Sigmoid colon (tissue), 4 donors: ENCODE measurements around a stretch of chr5.

GRCh38 chr5:139454671-139455503, 7.7 kb downstream of the ECSCR start:
- PRO-cap, result no peak
- RAMPAGE, long total RNA, 4 experiments, result start-site peak on the minus strand in 1 of 4 experiments, at chr5:139454616-139455425 at its widest, 22 reads per replicate

- PRO-cap, result no peak
- RAMPAGE, long total RNA, 4 experiments, result no peak in any of the 4 experiments
Measured at GRCh38 chr5:139461200-139461579, 1.4 kb downstream of the ECSCR start.

DNA sequence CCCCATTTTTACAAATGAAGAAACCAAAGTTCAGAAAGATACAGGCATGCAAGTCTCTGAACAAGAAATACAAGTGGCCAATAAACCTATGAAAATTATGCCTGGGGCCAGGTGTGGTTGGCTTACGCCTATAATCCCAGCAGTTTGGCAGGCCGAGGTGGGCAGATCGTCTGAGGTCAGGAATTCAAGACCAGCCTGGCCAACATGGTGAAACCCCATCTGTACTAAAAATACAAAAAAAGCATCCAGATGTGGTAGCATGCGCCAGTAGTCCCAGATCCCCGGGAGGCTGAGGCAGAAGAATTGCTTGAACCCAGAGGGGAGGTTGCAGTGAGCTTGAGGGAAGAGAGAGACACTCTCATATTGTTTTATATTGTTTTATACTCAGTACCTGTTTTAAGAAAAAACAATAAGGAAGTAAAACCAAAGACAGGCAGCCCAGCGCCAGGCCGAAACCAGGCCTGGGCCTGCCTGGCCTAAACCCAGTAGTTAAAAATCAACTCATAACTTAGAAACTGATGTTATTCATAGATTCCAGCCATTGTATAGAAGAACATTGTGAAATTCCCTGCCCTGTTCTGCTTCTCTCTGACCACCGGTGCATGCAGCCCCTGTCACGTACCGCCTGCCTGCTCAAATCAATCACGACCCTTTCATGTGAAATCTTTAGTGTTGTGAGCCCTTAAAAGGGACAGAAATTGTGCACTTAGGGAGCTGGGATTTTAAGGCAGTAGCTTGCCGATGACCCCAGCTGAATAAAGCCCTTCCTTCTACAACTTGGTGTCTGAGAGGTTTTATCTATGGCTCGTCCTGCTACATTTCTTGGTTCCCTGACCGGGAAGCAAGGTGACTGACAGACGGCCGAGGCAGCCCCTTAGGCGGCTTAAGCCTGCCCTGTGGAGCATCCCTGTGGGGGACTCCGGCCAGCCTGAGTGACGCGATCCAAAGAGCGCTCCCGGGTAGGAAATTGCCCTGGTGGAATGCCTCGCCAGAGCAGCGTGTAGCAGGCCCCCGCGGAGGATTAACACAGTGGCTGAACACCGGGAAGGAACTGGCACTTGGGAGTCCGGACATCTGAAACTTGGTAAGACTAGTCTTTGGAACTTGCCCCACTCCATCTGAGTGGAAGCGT, 35.2 kb upstream of the UBE2D2 start:
- PRO-cap, result no peak
- RAMPAGE, long total RNA, 4 experiments, result no peak in any of the 4 experiments

- PRO-cap, result no peak
- RAMPAGE, long total RNA, 4 experiments, result start-site peak on the plus strand in 1 of 4 experiments, at chr5:139561750-139561784 at its widest, 102 reads per replicate; start-site peak on the minus strand in 1 of 4 experiments, at chr5:139561735-139561741 at its widest, 22 reads per replicate
Measured at GRCh38 chr5:139561637-139562560, 760 bp downstream of the UBE2D2 start.

DNA sequence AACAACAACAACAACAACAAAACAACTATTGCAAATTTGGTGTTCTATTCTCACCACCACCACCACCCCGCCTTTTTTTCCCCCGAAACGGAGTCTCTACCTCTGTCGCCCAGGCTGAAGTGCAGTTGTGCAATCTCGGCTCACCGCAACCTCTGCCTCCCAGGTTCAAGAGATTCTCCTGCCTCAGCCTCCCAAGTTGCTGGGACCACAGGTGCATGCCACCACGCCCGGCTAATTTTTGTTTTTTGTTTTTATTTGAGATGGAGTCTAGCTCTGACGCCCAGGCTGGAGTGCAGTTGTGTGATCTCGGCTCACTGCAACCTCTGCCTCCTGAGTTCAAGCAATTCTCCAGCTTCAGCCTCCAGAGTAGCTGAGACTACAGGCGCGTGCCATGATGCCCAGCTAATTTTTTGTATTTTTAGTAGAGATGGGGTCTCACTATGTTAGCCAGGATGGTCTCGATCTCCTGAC, 9.2 kb downstream of the UBE2D2 start:
- PRO-cap, result no peak
- RAMPAGE, long total RNA, 4 experiments, result no peak in any of the 4 experiments

DNA sequence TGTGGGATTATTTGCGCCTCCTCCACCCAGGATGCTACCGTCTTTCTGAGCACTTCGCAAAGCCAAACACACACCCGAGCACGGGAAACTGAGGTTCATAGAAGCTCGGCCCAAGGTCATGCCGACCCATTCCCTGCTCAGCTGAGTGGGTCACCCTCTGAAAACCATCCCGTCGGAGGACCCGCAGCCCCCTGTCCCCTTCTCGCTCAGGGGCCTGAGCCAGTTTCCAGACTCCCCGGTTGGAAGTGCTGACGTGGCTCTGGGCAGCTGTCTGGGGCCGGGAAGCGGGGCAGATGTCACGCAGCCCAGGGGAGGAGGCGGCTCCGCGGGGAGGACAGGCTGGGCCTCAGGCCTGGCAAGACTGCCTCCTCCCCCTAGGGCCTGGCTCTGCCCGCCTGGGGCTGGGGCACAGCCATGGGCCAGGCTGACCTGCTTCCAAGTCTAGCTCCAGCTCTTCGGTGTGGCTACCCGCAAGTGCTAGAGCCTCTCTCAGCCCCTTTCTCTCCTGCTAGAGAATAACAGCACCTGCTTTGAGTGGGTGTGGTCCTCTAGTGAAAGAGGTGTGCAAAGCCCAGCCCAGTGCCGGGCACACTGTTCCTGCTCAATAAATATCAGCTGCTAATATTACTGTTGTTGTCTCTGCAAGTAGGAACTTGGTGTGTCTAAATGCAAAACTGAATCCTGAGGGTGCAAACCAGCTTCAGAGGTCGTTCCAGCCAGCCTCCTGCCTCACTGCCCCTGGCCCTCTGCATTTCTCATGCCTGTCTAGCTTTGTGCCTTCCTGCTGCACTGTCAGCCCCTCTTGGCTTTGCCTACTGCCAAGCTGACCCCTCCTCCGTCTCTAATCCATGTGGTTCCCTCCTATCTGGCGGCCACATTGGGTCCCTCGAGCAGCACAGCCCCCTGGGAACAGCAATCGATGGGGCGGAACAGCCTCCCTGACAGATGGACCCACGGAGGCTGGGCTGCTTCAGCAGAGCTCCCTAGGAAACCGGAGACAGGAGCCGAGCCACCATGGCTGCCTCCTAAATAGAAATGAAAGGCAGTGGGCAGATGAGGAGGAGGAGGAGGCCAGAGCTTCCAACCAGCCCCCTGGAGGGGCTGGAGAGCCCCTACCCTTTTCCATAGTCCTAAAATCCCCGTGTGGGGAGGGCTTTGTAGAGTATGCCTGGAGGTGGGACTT, 9.7 kb upstream of the CXXC5 start:
- PRO-cap, result no peak
- RAMPAGE, long total RNA, 4 experiments, result no peak in any of the 4 experiments

DNA sequence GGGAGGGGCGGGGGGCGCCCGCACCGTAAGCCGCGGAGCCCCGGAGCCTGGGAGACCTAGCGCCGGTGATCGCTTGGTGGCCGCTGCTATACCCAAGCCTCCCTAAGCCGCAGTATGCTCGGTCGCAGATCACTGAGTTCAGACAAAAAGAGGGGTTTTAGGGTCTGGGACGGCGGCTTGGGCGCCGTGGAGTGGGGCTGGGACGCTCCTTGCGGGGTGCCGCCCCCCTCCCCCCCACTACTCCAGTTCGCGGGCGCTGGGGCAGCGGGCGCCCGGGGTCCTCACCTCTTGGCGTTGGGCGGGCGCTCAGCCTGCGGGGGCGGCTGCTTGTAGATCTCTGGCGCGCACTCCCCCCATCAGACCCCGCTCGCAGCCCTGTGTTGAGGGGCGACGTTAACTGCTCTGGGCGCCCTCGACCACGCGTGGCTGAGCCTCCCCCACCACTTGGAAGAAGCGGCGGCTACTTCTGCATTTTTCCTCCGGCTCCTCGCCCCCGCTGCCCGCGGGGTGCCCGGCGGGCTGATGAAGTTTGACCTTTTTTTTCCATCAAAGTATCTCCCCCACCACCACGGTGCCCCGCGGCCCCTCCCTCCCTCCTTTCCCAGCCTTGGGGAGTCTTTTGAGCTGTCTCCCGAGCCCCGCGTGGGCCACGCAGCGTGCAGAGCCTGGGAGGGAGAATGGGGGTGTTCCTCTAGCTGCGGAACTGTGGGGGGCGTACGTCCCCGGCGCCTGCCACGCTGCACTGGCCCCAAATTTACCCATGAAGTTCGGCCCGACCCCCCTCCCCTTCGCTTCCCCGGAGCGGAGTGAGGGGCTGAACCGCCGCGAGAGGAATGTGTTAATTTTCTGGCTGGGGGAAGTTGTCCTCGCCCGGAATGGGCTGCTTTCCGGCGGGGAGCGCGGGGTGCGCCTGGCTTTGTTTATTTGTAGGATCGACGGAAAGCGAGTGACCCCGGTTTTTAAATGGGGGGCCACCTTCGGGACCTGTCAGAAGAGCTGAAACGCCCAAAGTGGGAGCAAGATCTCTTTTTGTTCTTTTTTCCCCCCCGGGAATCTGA, 1.2 kb downstream of the CXXC5 start:
- PRO-cap, result no peak
- RAMPAGE, long total RNA, 4 experiments, result no peak in any of the 4 experiments

DNA sequence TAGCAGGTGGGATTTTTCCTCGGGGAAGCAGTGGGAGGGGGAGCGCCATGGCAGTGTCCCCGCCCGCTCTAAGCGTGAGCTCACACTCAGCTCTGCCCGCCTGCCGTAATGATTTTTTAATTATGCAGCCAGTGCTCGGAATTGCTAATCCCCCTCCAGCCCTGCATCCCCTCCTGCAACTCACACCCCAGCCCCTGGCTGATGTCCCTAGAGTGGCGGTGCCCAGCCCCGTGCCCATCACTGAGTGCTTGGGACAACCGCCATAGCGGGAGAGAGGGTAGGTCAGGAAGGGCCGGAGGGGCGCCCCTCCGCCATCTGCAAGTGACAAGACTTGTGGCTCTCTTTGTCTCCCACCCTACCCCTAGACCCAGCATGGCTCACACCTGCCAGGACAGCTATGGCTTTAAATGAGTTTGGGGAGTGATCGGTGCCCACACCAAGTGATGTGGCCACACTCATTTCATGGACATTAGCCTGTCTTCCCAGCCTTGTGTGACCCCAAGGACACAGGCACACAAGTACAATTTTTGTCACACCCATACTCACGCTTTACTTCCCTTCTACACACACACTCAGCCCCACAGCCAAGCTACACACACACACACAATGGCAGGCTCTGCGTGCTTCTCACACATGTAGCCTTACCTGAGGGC, 21.1 kb downstream of the CXXC5 start:
- PRO-cap, result no peak
- RAMPAGE, long total RNA, 4 experiments, result no peak in any of the 4 experiments

GRCh38 chr5:139680318-139680563, 32.1 kb downstream of the CXXC5 start:
- PRO-cap, result no peak
- RAMPAGE, long total RNA, 4 experiments, result no peak in any of the 4 experiments

DNA sequence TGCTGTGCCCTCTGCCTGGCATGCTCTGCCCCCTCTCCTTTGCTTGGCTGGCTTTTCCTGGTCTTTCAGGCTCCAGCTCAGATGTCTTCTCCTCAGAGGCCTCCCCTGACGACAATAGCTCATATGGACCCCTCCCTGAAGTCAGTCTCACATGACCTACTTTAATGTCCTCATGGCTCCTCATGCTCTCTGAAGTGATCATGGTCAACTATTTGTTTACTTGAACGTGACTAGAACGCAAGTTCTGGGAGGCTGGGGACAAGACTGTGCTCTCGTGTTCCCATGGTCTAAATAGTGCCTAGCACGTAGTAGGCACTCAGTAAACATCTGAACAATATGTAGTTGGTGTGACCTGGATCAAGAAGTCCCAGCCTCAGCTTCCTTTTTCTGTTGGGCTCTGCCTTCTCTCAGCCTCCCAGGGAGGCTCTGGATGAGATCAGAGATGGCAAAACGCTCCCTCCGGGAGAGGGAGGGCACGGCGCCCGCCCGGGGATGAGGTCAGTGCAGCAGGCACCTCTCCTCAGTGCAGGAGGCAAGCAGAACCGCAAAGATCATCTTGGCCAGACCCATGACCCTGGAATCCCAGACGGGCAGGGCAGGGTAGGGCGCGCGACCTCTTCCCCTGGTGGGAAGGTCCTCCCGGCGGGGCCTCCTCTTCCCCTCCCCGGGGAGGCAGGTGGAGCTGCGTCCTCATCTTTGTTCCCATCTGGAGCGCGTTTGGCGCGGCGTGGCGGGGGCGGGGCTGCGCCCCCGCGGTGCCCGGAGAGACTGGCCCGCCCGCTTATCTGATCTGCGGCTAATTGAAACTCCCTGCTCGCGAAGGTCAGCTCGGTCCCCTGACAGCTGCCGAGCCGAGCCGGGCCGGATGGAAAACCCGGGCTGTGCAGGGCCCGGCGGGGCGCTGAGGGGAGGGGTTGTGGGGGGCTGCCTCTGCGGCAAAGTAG, 60.7 kb downstream of the CXXC5 start:
- PRO-cap, result unidirectional peak, plus-strand start at position 523 of the sequence
- RAMPAGE, long total RNA, 4 experiments, result no peak in any of the 4 experiments

DNA sequence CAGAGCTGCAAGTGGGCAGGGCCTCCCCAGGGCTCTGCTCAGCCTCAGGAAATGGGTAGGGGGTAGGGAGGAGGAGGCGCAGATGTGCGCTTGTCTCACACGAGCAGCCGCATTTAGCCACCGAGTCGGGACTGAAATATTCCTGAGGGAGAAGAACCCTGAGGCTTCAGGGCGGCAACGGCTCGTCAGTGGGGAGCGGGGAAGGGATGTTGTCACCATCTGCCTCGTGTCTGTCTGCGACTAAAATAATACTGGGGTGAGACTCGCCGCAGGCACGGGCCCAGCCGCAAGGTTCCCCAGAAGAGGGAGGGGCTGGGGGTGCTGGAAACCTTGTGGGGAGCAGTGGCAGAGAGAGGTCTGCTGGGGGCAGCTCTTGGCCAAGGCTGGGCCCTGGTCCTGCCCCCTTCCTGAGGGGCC, 55.3 kb upstream of the PSD2 start:
- PRO-cap, result no peak
- RAMPAGE, long total RNA, 4 experiments, result no peak in any of the 4 experiments

GRCh38 chr5:139765499-139766113, 30.0 kb upstream of the PSD2 start:
- PRO-cap, result no peak
- RAMPAGE, long total RNA, 4 experiments, result no peak in any of the 4 experiments

GRCh38 chr5:139876962-139877378, 81.4 kb downstream of the PSD2 start:
- PRO-cap, result no peak
- RAMPAGE, long total RNA, 4 experiments, result no peak in any of the 4 experiments

- PRO-cap, result no peak
- RAMPAGE, long total RNA, 4 experiments, result no peak in any of the 4 experiments
Measured at GRCh38 chr5:140041617-140042517, 1.2 kb downstream of the NRG2 start.

- PRO-cap, result no peak
- RAMPAGE, long total RNA, 4 experiments, result no peak in any of the 4 experiments
Measured at GRCh38 chr5:140108379-140108899, 5.5 kb upstream of the PURA start.

DNA sequence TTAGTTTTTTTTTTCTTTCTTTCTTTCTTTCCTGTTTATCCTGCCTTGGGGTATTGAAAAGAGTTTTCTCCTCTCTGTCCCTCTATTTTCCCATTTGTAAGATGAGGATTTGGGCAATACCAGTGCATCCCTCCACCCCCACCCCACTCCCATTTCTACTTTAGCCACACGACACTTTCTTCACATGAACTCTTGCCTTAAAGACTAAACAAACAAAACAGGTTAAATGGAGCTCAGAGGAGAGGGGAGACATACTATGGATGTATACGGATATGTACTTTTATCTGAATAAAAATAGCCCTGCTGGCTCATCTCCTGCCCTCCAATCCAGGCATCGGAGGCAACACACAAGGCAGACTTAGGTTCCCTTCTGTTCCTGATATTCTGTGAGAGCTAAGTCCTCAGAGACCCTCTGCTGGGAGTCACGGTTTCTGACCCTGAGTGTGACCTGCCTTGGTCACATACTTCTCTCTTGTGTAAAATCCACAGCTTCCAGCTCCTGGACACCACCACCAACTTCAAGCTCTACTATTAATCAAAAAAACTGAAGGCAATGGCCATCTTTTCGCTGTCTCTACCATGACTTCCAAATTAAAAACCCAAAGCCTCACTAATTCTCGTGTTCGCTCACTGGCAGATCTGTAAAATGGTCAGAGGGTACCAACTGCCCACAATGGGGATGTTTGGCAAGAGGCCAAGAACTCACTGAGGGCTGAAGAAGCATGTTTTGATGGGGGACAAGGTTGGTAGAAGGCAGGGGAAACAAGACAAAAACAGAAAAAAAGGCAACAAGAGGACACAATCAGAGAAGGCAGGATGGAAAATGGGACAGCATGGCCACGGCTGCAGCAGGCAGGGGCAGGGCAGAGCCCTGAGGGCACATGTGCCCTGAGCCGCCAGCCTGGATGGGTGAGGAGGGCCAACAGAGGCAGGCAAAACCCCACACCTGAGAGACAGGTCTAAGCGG, 50.6 kb downstream of the PFDN1 start:
- PRO-cap, result no peak
- RAMPAGE, long total RNA, 4 experiments, result no peak in any of the 4 experiments

GRCh38 chr5:140257437-140258102, 45.3 kb downstream of the PFDN1 start:
- PRO-cap, result no peak
- RAMPAGE, long total RNA, 4 experiments, result no peak in any of the 4 experiments

- PRO-cap, result no peak
- RAMPAGE, long total RNA, 4 experiments, result no peak in any of the 4 experiments
Measured at GRCh38 chr5:140261711-140262222, 41.1 kb downstream of the PFDN1 start.

GRCh38 chr5:140267537-140267894, 35.4 kb downstream of the PFDN1 start:
- PRO-cap, result no peak
- RAMPAGE, long total RNA, 4 experiments, result no peak in any of the 4 experiments

DNA sequence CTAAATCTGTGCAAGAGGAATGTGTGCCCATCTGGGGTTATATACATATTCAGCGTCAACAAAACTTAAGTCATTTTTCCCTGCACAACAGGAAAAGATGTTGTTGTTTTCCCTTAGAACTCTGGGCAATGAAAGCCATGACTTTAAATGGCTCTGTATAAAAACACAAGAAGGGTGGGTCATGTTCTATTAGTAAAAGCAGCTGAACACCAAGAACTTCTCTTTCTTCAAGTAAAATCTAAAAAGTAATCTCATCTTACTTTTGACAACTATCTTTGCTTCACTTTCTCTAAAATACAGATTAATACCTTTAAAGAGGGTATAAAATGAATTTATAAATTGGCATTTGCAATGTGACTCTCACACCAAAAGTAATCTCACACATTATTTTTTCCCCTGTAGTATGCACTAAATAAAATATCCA, 9.1 kb downstream of the PFDN1 start:
- PRO-cap, result no peak
- RAMPAGE, long total RNA, 4 experiments, result no peak in any of the 4 experiments